OVCAR3 (cell line): ENCODE data around the genes KIF13A, MBOAT1 and MRS2.

DNA sequence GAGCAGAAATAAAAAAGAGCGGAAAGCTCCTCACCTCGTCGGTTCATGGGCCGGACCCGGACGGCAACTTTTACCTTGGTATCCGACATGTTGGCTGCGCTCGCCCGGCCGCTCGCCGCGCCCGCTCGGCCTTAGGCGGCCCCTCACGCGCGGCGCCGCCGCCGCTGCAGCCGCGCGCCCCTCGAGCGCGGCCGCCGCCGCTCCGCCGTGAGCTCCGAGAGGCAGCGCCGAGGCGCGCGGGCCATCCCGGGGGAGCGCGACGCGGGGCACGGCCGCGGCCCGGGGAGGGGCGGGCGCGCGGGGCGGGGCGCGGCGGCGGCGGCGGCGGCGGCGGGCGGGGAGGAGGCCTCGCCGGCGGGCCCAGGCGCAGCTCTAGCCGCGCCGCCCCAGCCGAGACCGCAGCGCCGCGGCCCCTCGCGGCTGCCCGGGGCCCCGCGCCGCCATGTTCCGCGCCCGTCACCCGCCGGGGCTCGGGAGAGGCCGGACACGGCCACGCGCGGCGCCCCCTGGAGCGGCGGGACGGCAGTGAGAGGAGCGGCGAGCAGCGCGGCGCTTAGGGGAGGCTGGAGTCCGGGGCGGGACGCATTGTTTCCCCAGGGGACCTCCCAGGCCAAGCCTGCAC, at the start of gene KIF13A:
Gene KIF13A, minus strand, starts transcription at position 261 of the 622 bp plus-strand sequence.
- RRBS: 3% methylated on average over 57 of the region's 106 CpGs

DNA sequence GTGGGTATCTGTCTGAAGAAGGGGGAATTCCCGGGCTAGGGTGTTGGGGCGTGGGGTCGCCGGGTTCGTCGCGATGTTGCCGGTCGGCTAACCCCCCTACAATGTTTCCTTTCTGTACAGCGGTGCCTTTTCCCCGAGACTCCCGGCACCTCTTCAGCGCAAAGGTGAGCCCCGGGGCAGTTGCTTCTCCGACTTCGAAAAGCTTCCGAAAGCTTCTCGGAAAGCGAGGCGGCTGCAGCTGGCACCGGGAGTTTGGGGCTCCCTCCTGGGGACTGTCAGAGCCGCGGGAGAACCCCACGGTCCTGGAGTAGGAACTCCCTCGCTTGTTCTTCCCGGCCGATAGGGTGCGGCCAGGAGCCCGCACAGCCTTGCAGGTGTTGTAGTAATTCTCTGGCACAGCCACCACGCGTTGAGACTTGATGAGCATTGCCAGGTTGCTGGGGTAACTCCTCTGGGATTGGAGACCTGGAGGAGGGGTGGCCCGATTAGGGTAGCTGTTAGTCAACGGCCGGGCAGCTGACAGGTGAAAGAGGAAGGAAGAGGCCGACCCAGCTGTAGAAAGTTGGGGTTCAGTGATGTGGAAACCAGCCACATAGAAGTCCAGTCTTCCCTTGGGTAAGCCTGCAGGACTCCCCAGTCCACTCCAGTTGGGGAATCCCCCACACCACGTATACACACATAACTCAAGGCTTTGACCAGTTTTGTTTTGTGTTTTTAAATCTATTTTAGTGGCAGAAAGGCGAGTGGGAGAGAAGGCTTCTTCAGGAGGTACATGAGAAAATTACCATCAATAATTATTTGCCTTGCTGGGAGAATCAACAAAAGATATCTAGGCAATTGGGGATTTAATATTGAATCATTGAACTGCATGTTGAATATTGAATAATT, 785 bp downstream of the KDM1B start:
- RRBS: 6% methylated on average over 15 of the region's 37 CpGs

- RRBS: 8% methylated on average over 10 of the region's 56 CpGs
Observed at GRCh38 chr6:19690947-19692248, 145.8 kb upstream of the ID4 start.

GRCh38 chr6:19845517-19846051, 8.4 kb downstream of the ID4 start:
- RRBS: no CpG with 5 or more reads among the region's 8 CpGs

- RRBS: no CpG with 5 or more reads among the region's 2 CpGs
Observed at GRCh38 chr6:20183002-20183625, 29.2 kb downstream of the MBOAT1 start.

DNA sequence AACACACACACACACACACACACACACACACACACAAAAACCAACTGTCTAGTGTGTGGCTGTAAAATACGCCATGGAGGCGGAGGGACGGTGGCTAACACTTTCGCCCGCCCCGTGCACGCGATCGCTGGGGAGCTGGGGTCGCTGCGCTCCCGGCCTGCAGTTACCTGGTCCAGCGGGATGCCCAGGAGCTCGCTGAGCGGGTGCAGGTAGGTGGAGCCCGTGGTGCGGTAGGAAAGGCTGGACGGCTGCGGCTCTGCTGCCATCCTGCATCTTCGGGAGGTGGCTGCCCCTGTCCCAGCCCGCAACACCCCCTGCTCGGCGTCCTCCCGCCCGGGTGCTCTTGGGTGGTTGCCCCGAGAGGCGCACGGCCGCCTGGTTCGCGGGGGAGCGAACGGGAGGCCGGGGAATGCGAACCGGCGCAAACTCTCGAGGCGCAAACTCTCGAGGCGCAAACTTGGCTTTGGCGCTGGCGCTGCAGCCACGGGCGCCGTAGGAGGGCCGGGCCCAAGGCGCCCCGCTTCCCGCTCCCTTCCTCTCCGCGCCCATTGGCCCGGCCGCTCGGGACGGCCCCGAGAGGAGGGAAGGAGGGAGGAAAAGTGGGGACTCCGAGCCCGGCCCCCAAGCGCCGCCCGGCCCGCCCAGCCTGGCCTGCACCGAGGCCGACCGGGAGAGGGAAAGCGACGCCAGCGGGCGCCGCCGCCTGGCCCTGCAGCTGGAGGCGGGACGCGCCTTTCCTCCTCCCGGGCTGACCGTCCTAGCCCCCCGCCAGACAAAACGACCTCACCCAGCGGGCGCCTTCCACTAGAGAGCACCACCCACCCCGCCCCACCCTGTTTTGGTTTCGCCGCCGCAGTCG, at the start of gene MBOAT1:
Gene MBOAT1, minus strand, starts transcription at position 501 of the 859 bp plus-strand sequence.
- RRBS: 4% methylated on average over 44 of the region's 86 CpGs

DNA sequence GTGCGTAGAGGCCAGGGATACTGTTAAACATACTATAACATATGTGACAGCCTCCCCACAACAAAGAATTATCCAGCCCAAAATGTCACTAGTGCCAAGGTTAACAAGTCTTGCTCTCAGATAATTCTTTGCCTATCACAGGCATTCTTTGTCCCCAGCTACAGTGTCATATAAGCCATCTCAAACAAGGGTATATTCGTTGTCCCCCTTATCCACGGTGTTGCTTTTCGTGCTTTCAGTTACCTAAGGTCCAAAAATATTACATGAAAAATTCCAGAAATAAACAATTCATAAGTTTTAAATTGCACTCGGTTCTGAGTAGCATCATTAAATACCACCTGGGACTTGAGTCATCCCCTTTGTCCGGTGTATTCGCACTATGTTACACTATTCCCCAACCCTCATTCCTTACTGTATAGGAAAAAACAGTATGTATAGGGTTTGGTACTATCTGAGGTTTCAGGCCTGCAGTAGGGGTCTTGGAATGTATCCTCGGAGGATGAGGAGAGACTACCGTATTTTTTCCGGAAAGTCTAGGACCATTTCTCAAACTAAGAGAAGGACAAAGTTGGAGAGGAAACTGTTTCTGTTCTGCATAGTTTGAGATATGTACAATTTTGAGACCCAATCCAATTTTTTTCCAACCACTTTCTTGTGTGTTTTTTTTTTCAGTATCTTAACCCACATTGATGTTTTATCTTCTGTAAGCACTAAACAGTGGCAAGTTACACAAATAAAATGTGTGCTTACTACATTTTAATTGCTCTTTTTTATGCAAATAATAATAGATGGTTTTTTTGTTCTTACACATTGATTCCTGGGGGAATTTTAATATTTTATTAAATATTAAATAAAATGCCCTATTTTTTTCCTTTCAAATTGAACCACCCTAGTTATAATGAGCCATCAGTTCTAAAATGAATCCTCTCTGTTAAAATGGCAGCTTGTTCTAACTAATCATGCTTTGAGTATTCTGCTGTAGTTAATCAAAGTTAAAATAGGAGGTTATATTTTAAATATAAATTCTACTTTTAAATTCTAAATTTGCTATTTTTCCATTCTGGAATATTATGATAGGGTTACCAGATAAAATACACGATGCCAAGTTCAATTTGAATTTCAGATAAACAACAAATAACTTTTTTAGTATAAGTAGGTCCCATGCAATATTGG, 27.8 kb downstream of the E2F3 start:
- RRBS: no CpG with 5 or more reads among the region's 11 CpGs

- RRBS: no CpG with 5 or more reads among the region's 7 CpGs
Observed at GRCh38 chr6:20455119-20456153, 53.8 kb downstream of the E2F3 start.

- RRBS: no CpG with 5 or more reads among the region's 1 CpG
Observed at GRCh38 chr6:21186063-21186369, 407.5 kb upstream of the SOX4 start.

DNA sequence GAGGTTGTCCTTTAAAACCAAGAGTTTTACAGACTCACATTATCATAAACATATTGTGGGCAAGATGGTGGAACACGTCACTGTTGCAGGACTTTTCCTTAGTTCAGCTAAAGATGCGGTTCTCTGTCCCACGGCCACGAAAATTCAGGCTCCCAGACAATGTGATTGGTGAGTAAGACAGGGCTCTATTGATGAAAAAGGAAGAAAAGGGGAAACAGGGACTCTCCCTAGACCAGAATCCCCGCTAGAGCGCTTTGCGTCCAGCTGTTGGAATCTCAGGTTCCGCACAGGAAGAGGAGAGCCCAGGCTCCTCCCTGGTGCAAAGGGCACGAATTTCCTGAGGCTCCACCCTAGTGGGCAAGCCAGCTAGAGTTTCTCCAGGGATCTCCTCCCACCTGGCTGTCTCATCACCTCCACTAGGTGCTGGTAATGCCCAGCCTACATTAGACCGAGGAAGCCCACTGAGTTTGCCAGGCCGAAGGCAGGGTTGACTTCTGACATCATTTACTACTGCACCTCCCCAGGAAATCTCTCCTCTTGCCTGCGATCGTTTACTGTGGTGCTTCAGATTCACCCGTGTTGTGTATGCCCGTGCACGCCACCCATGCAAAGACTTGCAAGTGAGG, 135.9 kb upstream of the SOX4 start:
- RRBS: no CpG with 5 or more reads among the region's 16 CpGs

DNA sequence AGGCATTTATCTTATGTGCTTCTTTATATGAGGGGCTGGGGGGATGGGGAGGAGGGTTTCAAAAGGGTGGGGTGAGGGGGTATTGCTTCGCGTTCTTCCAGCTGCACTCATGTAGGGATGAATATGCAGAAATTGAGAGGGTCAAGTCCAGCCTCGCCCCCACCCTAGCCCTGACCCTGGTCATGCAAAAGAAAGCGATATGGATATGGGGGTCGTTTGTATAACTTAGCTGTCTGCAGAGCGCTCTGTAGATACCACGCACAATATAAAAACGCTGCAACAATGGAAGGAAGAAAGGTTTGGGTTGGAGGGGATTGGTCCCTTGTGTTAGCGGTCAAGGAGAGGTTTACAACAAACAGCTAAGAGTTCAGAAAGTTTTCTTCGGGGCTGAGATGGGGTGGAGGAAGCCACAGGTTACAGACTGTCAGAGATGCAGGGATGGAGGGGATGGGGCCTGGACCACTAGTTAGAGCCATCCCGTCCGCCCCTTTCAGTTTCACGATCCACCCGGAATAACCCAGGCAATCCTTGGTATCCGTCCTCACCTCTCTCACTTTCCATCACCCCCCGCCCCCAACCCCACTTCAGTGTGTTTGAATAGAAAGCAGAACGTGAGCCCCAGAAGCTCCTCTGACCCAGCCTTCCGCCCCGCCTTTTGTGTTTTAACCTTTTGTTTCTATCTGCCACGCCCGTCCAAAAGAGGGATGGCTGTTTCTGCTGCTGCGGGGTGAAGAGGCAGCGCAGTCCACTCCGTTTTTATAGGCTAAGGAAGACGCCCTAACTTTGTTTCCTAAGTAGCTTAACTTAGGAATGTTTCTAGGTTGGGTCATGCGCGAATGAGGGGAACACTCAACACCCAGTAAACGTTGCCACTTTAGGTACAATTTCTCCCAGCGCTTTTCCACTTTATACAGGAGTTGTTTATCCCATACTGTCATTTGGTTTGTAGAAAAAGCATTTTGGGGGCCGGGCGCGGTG, 73.6 kb downstream of the SOX4 start:
- RRBS: no CpG with 5 or more reads among the region's 32 CpGs

- RRBS: no CpG with 5 or more reads among the region's 2 CpGs
Observed at GRCh38 chr6:21856862-21857214, 263.3 kb downstream of the SOX4 start.

- RRBS: no CpG with 5 or more reads among the region's 3 CpGs
Observed at GRCh38 chr6:22112933-22113523, 183.8 kb downstream of the PRL start.

GRCh38 chr6:23650583-23651277, 475.3 kb upstream of the NRSN1 start:
- RRBS: no CpG with 5 or more reads among the region's 7 CpGs

DNA sequence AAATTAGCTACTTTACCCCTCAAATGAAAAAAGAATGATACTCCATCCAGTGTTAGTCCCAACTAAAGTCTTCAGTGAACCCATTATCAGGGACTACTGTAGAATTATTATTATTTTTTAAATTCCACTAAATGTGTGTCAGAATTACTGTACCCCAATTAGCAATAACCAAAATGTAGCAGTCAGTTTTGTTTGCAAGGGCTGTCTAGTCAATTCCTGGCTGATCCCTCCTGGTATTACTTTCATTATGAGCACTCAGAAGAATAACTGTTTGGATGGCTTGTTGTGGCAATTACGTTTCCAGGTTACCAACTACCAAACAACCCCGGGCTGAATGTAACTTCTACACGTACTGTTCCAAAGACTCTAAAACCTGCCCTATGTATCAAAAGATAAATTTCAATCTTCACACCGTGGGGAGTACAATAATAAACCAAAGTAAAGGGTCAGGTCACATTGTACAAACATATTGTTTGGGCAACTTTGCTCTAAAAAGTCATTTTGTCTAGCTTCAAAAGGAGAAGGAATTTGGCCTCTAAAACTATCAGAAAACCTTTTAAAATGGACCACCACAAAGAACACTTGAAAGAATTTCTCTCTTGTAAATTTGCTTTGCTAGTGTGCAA, 27.8 kb downstream of the DCDC2 start:
- RRBS: no CpG with 5 or more reads among the region's 4 CpGs

DNA sequence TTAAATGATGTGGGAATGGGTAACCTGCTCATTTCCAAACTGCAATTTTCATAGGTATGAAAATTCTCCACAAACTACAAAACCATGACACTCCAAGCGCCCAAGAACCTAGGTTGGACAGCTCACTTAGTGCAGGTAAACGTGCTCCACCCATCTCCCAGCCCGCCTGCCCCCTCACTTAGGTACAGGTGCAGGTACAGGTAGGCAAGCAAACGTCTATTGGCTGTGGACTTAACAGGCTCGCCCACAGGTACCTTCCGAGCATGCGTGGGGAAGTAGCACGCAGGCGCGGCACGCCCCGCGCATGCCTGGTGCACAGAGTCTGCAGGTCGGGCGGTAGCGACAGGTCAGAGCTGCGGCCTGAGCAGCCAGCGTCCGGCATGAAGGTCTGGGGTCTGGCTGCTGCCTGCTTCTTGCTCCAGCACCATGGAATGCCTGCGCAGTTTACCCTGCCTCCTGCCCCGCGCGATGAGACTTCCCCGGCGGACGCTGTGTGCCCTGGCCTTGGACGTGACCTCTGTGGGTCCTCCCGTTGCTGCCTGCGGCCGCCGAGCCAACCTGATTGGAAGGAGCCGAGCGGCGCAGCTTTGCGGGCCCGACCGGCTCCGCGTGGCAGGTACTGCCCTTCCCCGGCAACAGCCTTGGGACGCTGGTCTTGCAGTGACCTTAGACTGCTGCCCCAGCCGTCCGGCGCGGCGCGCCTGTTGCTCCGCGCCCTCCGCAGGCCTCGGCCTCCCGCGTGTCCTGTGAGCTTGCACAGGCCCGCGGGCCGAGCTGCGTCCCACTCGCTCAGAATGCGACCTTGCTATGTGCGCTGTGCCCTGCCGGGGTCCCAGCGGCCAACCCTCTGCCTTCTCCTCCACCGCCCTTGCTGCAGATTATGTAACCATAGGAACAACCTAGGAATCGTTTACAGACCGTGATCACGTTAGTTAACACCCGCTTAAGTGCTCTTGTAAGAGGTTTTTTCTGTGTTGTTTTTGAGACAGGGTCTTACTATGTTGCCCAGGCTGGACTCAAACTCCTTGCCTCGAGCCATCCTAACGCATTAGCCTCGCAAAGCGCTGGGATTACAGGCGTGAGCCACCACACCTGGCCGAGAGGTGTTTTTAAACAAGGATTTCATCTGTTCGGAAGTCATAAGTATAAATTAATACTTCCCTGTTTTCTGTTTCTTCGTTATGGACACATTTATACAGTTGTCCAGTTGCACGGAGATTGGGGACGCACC, at the start of gene MRS2:
Gene MRS2, plus strand, starts transcription at position 316 of the 1,231 bp plus-strand sequence.
- RRBS: 4% methylated on average over 20 of the region's 77 CpGs

DNA sequence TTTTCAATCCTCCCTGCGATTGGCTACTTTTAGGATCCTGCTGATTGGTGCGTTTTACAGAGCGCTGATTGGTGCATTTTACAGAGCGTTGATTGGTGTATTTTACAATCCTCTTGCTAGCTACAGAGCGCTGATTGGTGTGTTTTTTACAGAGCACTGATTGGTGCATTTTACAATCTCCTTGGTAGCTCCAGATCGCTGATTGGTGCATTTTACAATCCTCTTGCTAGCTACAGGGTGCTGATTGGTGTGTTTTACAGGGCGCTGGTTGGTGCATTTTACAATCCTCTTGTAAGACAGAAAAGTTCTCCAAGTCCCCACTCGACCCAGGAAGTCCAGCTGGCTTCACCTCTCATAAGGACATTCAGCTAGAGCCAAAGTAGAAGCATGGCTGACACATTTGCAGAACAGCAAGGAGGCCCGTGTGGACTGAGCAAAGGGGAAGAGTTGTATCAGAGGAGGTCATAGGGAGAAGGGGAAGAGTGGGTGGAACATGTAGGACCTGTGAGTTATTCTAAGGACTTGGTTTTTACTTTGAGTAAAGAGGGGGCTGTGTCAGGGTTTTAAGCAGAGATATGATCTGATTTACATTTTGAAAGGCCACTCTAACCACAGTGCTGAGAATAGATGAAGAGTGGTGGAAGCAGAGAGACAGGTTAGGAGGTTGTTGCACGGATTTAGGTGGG, 2.6 kb downstream of the ALDH5A1 start:
- RRBS: no CpG with 5 or more reads among the region's 10 CpGs

DNA sequence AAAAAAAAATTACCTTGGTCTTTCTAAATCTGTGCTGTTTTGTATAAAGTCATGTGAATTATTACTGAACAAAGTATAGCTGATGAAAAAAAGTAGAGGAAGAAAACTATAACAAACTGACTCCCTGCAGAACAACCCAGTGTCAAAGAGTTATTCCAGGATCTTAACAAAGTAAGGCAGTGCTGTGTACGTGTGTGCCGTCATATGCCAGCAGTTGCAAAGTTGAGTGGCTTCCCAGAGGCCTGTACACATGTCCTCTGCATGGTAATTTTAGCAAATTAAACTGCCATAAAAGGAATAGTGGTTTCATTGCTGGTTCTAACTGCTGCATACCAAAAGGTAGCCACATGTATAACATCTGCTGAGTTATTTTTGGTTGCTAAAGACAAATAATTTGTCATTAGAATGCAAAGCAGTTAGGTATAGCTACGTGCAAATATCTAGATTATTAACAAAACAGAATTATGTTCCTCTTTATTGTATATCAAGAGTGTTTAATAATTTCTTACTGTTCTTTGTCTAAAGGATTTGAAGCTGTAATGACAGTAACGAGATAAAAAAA, 44.7 kb downstream of the RIPOR2 start:
- RRBS: no CpG with 5 or more reads among the region's 4 CpGs

- RRBS: no CpG with 5 or more reads among the region's 2 CpGs
Observed at GRCh38 chr6:24932961-24933251, 2.9 kb downstream of the RIPOR2 start.

GRCh38 chr6:25017308-25017887, 81.6 kb upstream of the RIPOR2 start:
- RRBS: no CpG with 5 or more reads among the region's 7 CpGs